ENCODE results near the gene USP17L12.

DNA sequence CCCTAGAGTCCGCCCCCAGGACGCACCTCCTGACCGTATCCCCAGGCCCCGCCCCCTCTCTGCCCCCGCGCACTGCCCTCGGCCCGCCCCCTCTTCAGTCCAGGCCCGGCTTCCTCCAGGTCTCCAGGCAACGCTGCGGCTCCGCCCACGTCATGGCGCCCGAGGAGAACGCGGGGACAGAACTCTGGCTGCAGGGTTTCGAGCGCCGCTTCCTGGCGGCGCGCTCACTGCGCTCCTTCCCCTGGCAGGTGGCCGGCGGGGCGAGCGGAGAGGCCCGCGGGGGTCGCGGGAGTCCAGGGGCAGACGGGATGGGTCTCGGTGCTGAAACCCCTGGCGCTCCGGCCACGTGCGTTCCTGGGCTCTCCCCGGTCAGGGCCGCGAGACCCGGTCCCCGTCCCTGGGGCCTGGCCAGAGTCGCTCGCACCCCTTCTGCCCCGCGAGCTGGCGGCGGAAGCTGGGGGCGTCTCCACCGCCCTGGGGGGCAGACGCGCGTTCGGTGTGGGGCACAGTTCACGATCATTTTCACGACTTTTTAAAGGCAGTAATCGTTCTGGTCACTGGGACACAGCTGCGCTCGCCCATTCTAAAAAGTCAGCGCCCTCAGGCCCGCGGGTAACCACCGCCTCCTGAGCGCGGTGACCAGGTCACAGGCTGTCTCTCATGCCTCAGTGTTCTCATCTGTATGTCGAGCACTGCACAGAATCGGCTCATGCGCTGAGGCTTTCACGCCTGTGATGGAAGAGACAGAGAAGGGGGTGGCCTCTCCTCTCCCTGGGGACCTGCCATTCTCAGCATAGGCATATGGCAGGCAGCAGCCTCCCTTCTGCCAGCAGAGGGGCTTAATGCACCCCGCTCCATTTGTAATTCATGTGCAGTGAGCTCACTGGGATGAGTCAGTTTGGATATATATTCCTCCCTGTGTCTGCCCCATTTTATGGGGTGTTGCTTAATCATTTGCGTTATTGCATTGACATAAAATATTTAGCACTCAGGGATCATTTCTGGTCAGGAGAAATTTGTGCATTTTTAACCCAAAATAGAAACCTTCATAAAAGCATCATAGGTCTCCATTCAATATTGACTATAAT is 16.7 kb upstream of the FAM90A26 start:
CAGE:
- cytosol, long polyA minus RNA: no peak
- cytosol, long polyA plus RNA: no peak
- long polyA plus RNA: no peak
- nucleus, long polyA minus RNA: no peak
- nucleus, long polyA plus RNA: no peak

DNA sequence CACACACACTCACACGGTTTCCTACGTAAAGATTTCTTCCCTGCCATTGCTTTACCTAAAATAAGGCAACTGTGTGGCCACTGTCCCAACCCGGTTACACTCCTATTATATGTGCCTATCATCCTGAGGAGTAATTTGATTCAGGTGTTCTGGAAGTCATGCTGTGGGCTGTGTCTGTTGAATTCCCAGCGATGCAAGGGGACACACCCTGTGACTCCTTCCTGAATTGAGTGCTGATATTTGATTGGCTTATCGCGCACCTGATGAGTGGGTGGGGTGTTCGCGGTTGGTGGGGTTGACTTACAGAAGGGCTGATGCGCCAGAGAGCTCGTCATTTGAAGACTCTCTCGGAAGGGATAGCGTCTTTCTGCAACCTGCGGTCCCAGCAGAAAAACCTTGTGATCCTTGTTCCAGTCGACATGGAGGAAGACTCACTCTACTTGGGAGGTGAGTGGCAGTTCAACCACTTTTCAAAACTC is at the start of gene USP17L12:
Gene USP17L12, plus strand, starts transcription at position 420 of the 479 bp plus-strand sequence.
CAGE:
- cytosol, long polyA minus RNA: no peak
- cytosol, long polyA plus RNA: no peak
- long polyA plus RNA: no peak
- nucleus, long polyA minus RNA: no peak
- nucleus, long polyA plus RNA: no peak

GRCh38 chr4:9532213-9533362 is 88.4 kb downstream of the DEFB131A start:
CAGE:
- cytosol, long polyA minus RNA: no peak
- cytosol, long polyA plus RNA: no peak
- long polyA plus RNA: no peak
- nucleus, long polyA minus RNA: no peak
- nucleus, long polyA plus RNA: no peak

DNA sequence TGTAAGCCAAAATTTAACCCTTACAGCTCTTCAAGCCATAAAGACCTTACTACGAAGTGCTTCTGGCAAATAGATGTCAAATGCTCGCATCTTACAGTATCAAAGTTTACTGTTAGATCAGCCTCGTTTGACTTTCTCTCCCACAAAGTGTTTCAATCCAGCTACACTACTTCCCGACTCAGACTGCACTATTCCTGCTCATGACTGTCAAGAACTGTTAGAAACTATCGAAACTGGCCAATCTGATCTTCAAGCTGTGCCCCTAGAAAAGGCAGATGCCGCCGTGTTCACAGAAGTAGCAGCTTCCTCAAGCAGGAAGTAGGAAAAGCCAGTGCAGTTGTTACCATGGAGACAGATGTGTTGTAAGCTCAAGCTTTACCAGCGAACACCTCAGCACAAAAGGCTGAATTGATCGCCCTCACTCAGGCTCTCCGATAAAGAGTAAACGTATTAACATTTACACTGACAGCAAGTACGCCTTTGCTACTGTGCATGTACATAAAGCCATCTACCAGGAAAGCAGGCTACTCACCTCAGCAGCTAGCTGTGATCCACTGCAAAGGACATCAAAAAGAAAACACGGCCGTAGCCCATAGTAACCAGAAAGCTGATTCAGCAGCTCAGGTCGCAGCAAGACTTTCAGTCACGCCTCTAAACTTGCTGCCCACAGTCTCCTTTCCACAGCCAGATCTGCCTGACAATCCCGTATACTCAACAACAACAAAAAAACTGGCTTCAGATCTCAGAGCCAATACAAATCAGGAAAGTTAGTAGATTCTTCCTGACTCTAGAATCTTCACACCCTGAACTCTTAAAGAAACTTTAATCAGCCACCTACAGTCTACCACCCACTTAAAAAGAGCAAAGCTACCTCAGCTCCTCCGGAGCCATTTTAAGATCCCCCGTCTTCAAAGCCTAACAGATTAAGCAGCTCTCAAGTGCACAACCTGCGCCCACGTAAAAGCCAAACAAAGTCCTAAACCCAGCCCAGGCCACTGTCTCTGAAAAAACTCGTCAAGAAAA is 159.9 kb downstream of the DEFB131A start:
CAGE:
- cytosol, long polyA minus RNA: no peak
- cytosol, long polyA plus RNA: no peak
- long polyA plus RNA: no peak
- nucleus, long polyA minus RNA: no peak
- nucleus, long polyA plus RNA: no peak

GRCh38 chr4:9947371-9948141 is 73.7 kb downstream of the SLC2A9 start:
CAGE:
- cytosol, long polyA minus RNA: no peak
- cytosol, long polyA plus RNA: no peak
- long polyA plus RNA: no peak
- nucleus, long polyA minus RNA: no peak
- nucleus, long polyA plus RNA: no peak

CAGE:
- cytosol, long polyA minus RNA: no peak
- cytosol, long polyA plus RNA: no peak
- long polyA plus RNA: no peak
- nucleus, long polyA minus RNA: no peak
- nucleus, long polyA plus RNA: no peak
Measured at GRCh38 chr4:10057358-10057646, 36.0 kb upstream of the SLC2A9 start.

GRCh38 chr4:10094582-10095676 is 21.7 kb downstream of the WDR1 start:
CAGE:
- cytosol, long polyA minus RNA: no peak
- cytosol, long polyA plus RNA: no peak
- long polyA plus RNA: no peak
- nucleus, long polyA minus RNA: no peak
- nucleus, long polyA plus RNA: no peak

CAGE:
- cytosol, long polyA minus RNA: no peak
- cytosol, long polyA plus RNA: no peak
- long polyA plus RNA: no peak
- nucleus, long polyA minus RNA: no peak
- nucleus, long polyA plus RNA: no peak
Measured at GRCh38 chr4:10106146-10107080, 10.2 kb downstream of the WDR1 start.

CAGE:
- cytosol, long polyA minus RNA: no peak
- cytosol, long polyA plus RNA: no peak
- long polyA plus RNA: no peak
- nucleus, long polyA minus RNA: no peak
- nucleus, long polyA plus RNA: no peak
Measured at GRCh38 chr4:10110701-10111709, 5.6 kb downstream of the WDR1 start.

DNA sequence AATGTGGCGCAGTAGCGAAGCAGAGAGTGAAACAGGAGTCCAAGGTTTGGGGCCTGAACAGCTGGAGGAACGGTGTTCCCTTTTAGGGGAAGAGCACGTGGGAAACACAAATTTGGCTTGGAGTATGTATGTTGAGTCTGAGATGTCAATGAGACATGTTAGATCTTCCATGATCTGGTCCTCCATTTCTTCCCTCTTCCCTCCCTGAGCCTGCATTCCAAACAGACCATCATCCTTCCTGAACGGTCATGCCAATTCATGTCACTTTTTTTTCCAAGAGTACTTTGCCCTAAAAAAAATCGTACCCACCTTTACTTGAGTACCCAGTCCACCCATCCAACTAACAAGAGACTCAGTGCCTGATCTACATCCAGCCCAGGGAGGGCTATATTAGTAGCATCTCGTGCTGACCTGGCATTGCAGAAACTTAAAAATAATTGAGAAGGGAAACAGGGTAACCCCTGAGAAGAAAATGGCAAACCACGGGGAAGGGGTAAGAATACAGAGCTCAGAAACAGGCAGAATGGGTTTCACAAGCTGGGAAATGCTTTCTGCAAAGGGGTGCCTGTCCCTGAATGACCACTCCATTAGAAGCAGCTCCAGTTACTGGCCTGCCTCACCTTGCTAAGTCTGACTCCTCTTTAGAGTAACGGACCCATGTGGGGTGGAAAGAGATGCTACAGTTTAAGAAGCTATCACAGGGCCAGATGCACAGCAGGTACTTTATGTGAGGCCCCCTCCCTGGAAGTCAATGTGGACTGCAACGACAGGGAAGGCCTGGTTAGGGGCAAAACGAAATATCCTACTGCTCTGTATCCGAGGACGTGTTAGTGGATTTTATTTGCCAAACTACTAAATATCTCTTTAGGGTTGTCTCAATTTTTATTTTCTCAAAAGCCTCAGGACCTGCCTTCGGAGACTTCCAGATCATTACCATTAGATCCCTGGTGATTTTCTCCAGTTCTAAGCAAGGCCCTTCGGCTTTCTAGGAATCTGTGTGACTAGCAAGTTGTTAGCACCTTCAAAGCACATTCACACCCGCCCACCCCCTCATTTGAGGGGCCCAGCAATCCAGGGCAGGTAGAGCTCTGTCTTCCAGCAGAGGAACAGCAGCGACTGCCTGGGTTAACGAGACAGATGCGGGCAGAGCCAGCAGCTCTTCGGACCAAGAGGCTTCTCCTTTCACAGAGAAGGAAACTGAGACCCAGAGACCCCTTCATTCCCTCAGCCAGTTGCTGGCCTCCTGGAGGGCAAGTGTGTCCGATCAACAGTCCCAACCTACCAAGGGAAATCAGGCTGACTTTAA is 2.4 kb downstream of the WDR1 start:
CAGE:
- cytosol, long polyA minus RNA: no peak
- cytosol, long polyA plus RNA: no peak
- long polyA plus RNA: no peak
- nucleus, long polyA minus RNA: no peak
- nucleus, long polyA plus RNA: no peak

DNA sequence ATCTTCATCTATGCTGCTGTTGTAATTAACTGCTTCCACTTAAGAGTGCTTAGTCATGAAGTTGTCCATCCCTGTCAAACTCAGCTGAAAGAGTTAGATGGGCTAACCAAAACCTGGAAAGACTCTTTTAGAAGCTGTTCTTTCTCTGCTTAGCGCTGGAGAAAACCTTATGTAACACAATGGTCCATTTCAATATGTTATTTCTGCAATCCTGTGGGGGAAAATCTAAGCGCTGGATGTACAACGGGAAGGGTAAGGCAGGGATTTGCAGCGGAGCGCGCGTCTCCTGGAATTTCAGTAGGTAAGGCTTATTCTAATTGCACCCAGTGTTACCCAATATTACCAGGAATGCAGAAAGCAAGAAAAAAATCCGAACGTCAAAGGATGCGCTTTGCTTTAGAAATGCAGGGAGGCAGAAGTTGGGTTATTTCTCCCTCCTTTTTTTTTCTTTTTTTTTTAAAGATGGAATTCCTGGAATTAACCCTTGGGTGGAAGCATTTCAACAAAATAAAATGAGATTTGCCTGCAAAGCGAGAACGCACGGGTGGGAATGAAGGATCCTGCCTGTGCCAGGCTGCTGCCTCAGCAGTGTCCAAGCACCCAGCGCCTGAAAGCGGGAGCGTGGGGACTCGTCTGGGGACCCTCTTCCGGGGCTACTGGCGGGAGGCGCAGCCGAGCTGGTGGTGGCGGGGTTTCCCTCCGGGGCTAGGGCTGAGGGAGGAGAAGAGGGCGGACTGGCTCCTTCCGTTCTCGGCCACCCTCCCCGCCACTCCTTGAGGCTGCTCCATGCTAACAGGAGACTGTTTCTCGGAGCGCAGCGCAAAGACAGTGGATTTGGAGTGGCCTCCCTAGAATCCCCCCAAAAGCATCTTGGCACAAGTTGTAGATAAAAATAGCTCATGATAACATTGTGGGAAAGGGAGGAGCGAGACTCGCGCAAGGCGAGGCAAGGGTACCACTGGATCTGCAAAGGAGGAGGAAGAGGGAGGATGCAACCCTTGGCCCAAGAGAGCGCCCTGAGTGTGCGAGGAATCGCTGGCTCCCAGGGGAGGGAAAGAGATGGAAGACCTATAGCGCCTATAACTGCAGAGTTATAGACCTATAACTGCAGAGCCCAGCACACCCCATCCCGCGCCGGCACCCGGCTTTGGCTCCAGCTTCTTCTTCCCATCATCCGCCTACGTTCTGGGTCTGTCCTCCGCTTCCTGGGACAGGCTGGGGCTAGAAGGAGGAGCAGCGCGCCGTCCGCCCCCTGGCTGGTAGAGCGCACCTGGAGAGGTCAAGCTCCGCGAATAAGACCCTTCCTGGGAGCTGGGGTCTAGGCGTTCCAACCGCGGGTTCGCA is 1.6 kb downstream of the HS3ST1 start:
CAGE:
- cytosol, long polyA minus RNA: no peak
- cytosol, long polyA plus RNA: no peak
- long polyA plus RNA: no peak
- nucleus, long polyA minus RNA: no peak
- nucleus, long polyA plus RNA: no peak

DNA sequence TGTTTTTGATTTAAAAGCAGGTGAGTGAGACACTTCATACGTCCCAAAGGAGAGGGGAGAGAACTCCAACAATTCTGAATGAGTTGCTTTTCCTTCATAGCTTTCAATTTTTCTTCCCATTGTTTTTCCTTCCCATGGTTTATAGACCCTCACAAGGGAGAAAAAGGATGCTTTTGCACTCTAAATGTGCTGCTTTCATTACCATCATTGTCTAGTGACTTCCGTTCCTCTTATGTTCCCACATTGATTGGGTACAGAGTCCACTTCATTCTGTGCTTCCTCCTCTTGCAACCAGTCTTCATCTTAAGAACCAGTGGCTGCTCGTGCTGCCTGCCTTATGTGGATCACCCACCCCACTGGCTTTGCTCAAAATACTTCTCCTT is 76.4 kb upstream of the BOD1L1 start:
CAGE:
- cytosol, long polyA minus RNA: no peak
- cytosol, long polyA plus RNA: no peak
- long polyA plus RNA: no peak
- nucleus, long polyA minus RNA: no peak
- nucleus, long polyA plus RNA: no peak

CAGE:
- cytosol, long polyA minus RNA: no peak
- cytosol, long polyA plus RNA: no peak
- long polyA plus RNA: no peak
- nucleus, long polyA minus RNA: no peak
- nucleus, long polyA plus RNA: no peak
Measured at GRCh38 chr4:14771093-14771586, 231.1 kb upstream of the CPEB2 start.

GRCh38 chr4:15004532-15005487 is 2.5 kb downstream of the CPEB2 start:
CAGE:
- cytosol, long polyA minus RNA: no peak
- cytosol, long polyA plus RNA: no peak
- long polyA plus RNA: no peak
- nucleus, long polyA minus RNA: no peak
- nucleus, long polyA plus RNA: no peak

CAGE:
- cytosol, long polyA minus RNA: no peak
- cytosol, long polyA plus RNA: no peak
- long polyA plus RNA: no peak
- nucleus, long polyA minus RNA: no peak
- nucleus, long polyA plus RNA: no peak
Measured at GRCh38 chr4:15007008-15007840, 4.9 kb downstream of the CPEB2 start.

CAGE:
- cytosol, long polyA minus RNA: start-site peak on the plus strand at chr4:15066287-15066321, 10 reads; start-site peak on the plus strand at chr4:15066374-15066408, 11 reads
- cytosol, long polyA plus RNA: no peak
- long polyA plus RNA: no peak
- nucleus, long polyA minus RNA: start-site peak on the plus strand at chr4:15066303-15066456, 68 reads; start-site peak on the plus strand at chr4:15066564-15066590, 19 reads; start-site peak on the plus strand at chr4:15066709-15066718, 21 reads
- nucleus, long polyA plus RNA: no peak
Measured at GRCh38 chr4:15065937-15067071, 64.0 kb downstream of the CPEB2 start.

DNA sequence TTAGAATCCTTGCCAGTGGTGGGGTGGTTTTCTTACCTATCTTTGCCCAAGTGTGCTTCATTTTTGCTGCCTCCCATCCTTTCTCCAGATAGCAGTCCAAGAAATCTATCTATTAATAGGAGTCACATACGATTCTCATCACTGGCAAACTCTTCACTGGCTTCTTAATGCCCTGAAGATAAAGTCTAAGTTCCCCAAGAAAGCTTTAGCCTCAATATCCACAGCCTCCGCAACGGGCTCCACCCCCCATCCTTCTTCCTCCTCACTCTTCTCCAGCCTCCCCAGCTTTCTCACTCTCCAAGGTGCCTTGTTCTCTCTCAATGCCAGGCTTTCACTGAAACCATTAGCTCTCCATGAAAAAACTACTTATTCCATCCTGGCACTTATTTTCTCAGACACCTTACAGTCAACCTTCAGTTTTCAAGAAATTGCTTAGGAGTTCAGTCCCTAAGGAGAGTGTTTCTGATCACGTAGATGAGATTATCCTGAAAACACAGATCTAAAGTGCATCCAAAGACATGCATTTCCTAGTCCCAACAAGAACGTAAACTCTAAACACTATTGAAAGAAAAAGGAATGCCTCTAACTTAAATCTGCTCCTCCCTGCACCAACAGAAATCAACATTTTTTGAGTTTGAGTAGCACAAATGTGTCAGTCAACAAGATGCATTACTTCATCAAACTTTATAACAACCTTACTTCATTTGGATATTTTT is 7.8 kb upstream of the C1QTNF7 start:
CAGE:
- cytosol, long polyA minus RNA: no peak
- cytosol, long polyA plus RNA: no peak
- long polyA plus RNA: no peak
- nucleus, long polyA minus RNA: no peak
- nucleus, long polyA plus RNA: no peak

DNA sequence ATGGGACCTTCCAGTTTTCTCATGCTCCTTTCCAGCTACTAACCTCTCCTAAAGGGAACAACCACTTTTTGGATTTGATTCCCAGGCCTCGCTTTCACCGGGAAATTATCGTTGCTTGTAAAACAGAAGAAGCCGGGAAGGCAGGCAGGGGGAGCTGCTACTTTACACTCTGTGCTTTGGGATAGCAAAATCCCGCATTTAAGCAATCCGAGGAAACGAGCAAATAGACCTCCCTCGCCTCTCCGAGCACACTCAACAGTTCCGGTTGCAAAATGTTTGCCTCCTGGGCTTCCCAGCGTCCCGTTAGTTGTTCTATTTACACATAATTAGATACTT is 1.2 kb downstream of the CD38 start:
CAGE:
- cytosol, long polyA minus RNA: no peak
- cytosol, long polyA plus RNA: no peak
- long polyA plus RNA: no peak
- nucleus, long polyA minus RNA: no peak
- nucleus, long polyA plus RNA: no peak

DNA sequence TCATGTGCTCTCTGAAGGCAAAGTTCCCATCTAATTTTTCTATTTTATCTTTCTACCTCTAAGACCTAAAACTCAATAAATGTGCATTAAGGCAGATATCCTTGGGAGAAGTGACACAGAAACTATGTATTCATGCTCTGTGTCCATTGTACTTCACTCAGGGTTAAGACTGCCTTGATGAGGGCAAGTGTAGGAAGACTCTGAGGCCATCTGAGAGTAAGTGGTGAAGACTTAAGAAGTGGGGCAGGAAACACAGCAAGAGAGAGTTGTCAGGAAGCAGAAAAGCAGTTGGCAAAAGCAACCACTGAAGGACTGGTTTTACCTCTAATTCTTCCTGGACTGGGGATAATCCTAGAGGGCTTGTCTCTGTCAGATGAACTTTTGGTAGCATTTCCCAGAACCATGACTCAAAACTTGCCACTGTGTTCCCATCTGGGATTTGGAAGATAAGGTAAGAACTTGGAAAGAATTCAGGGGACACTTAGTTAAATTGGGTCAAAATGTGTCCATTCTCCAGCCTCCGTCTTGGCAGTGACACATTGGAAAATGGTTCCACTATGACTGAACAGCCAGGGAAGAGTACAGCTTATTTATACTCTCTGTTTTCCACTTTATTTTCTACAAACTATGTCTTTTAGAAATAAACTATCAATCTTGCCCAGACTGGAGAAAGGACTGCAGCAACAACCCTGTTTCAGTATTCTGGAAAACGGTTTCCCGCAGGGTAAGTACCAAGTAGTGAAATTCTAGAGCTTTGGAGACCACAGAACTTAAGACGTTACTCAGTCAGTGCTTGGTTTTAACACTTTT is 55.7 kb downstream of the CD38 start:
CAGE:
- cytosol, long polyA minus RNA: no peak
- cytosol, long polyA plus RNA: no peak
- long polyA plus RNA: no peak
- nucleus, long polyA minus RNA: no peak
- nucleus, long polyA plus RNA: no peak

CAGE:
- cytosol, long polyA minus RNA: no peak
- cytosol, long polyA plus RNA: no peak
- long polyA plus RNA: no peak
- nucleus, long polyA minus RNA: no peak
- nucleus, long polyA plus RNA: no peak
Measured at GRCh38 chr4:16032898-16033259, 50.9 kb downstream of the PROM1 start.

Measured in keratinocyte (primary cell).